Measurements from ENCODE around the gene AKAP1.

- PRO-cap, result no peak
These were observed 1.2 kb downstream of the SCPEP1 start for GRCh38 chr17:56979174-56979551.

DNA sequence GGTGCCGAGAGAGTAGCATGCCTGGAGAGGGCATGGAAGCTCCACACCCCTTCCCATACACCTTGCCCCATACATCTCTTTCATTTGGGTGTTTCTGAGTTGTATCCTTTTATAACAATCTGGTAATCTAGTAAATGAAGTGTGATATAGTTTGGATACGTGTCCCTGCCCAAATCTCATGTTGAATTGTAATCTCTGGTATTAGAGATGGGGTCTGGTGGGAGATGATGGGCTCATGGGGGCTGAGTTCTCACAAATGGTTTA is 45.3 kb downstream of the SCPEP1 start:
- PRO-cap, result no peak

DNA sequence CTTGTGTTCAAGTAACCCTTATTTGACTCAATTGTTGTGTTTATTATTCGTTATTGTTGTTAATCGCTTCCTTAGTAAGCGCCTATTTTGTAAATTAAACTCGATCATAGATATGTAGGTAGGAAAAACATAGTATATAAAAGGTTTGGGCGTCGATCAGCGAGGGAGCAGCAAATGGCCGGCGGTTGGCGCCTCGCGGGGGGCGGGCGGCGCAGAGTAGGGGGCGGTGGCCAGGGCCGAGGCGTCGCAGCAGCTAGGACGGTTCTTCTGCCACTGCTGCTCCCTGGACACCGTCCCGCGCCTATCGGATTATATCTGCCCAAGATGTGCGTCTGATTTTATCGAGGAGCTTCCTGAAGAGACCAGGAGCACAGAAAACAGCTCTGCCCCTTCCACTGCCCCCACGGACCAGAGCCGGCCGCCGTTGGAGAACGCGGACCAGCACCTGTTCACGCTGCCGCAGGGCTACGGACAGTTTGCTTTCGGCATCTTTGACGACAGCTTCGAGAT is 39.7 kb upstream of the AKAP1 start:
- PRO-cap, result no peak

DNA sequence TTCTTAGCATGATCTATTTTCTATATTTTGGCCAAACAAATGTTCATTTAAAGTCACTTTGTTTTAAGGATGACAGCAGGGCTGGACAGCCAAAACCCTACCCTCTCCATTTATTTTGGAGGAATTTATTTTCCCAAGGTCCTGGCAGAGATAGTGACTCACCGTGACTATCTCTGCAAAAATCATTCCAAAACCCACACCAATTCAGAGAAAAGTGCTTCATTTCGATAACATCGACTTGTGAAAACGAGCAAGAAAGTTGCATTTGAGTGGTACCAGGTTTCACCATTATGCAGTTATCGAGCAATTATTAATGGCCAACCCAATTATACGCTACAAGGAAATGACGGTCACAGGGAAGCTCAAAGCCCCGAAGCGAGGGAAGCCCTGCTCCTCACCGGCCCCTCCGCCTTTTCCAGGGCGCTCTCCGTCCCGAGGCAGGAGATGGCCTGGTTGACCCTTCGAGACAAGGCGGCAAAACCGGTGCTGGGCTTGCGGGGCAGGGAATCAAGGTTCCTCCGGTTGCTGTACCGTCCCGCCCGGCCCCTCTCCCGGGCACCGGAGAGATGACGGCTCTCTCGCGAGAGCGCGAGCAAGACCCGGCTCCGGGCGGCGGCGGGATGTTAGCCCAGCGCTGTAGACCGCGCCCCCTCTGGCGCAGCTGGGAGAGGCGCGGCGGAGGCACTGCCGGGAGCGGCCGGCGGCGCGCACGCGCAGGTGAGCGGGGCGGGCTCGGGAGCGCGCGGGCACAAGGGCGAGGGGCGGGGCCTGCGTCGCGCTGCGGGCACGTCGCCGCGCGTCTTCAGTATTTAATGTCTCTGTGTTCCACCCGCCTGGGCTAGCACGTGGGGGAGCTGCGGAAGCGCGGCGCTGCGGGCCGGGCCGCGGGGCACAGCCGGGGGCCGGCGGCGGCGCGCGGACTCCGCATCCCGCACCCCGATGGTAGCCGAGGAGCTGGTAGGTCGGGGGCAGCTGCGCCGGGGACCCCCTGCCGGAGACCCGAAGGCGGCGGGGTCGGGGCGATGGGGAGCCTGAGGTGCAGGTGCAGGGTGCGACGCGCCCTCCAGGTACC is at the start of gene AKAP1:
TSS of gene AKAP1 (plus strand) at position 805 of the 1,072 bp plus-strand sequence.
- PRO-cap, result unidirectional peak, plus-strand start at position 329 of the sequence; bidirectional peak, plus-strand start at position 836 of the sequence, minus-strand start at position 550 of the sequence

GRCh38 chr17:57257208-57257800 is 981 bp downstream of the MSI2 start:
- PRO-cap, result no peak

- PRO-cap, result no peak
These were observed 1.6 kb downstream of the MSI2 start for GRCh38 chr17:57257801-57258410.

DNA sequence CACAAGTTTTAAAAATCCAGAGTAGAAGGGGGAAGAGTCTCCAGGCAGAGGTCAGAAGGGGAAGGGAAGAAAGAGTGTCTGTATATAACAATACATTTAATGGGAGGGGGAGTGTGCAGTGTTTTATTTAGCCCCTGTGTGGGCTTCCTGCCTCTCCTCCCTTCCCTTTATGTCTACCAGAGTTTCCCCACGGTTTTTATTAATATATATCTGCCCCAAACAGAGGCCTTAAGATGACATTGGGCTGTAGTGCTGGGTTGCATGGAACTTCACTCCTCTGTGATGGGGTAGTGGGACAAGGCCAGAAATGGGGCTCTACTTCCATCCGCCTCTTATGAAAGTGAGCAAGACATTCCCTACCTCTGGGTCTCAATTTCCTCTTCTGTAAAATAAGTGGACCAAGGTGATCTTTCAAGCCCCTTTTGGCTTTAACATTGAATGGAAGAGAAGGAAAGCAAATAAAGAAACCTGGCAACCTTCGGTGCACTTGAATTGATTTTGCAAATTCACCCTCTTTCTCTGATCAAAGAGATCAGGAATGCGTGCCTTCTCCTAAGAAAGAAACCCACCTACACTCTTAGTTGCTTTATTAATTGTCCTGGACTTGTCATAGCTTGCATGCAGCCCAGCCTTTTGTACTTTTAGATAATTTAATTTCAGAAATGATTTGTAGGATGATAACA is 2.8 kb downstream of the MSI2 start:
- PRO-cap, result no peak

DNA sequence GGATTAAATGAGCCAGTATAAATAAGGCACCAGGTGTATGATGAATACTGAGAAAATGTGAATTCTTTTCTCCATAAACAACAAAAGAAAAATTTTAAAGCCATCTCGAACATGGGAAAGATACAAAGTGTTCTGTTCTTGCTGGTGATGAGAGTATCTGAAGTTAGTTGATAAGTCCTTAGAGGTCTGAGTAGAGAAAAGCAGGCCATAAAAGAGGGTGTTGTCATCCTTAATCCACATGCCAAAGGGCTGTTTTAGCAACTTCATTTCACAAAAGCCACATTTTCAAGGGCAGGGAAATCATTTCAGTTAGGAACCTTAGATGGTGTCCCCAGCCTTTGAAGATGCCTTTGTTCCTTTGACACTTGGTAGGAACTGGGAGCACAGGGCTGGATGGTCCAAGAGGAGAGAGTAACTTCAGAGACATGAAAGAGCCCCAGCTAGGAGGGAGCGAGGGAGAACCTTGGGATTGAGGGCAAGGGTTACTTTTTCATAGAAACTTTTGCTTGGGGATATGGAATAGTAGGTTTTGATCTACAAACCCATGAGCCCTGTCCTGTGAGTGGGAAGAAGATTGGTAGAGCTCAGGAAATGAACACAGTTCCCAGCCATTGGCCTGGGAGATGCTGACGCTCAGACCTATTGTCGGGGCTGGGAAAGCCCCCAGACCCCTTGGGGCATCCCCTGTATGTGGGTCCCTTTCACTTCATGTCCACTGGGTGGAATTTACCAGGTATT is 18.8 kb downstream of the MSI2 start:
- PRO-cap, result no peak

GRCh38 chr17:57280826-57281261 is 24.5 kb downstream of the MSI2 start:
- PRO-cap, result no peak

- PRO-cap, result no peak
These were observed 99.0 kb downstream of the MSI2 start for GRCh38 chr17:57355093-57355976.

DNA sequence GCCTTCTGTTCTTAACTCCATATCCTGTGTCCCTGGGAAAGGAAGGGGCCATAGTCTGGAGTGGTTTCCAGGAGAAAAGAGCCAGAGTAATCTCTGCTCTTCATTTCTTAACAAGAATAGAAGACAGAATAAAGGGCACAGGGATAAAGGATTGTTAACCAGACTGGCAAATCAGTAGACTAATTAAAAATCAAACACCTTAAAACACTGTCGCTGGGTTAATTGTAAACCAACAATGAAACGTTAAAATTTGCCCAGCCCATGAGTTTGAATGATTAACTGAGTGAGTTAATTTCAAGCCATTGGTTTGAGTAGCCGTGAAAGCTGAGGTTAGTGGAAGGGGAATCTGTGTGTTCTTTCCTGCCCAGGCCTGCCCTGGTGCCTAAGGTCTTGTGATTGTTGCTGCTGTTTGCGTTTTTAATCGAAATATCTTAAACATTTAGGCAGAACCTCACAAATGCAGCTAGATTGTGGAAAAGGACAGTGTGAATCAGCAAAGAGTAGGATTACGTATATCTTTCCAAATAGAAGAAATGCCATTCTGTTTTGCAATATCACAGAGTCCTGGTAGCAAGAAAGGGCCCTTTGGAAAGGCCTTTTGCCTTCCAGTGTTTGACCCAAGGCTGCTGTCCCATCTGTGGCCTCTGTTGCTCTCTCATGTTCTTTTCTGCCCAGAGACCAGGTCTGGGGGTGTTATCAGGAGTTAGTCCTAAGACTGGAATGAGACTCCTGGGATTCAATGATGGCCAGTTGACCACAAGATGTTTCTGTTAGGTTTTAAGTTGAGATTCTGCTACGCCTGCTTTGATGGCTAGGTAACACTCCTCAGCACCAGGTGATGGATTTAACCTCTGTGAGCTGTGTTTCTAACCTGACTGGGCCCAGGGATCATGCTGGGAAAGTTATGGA is 113.8 kb downstream of the MSI2 start:
- PRO-cap, result no peak

DNA sequence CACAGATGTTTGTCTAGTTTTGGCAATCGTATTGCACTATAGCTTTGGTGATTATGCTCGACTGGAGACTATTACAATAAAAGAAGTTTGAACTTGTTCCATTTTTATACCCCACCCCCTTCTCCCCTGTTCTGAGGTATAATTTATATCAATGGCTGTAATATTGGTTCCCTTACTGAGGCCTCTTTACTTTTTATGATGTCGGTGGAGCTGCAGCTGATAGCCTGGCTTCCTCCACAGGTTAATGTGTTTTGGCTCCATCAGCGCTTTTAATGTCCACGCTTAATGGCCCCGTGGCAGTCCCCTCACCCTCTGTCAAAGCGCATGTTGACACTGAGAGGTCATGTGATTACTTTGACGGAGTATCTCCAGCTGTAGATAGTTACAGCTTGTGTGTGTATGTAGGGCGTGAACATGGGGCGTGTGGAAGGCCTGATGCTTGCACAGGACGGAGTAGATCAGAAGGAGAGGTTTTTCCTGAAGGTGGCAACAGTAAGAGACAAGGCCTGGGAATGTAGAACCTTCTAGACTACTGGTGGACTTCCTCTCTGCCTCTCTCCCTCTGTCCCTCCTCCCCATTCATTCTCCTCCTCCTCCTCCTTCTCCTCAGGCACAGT is 164.7 kb downstream of the MSI2 start:
- PRO-cap, result no peak

DNA sequence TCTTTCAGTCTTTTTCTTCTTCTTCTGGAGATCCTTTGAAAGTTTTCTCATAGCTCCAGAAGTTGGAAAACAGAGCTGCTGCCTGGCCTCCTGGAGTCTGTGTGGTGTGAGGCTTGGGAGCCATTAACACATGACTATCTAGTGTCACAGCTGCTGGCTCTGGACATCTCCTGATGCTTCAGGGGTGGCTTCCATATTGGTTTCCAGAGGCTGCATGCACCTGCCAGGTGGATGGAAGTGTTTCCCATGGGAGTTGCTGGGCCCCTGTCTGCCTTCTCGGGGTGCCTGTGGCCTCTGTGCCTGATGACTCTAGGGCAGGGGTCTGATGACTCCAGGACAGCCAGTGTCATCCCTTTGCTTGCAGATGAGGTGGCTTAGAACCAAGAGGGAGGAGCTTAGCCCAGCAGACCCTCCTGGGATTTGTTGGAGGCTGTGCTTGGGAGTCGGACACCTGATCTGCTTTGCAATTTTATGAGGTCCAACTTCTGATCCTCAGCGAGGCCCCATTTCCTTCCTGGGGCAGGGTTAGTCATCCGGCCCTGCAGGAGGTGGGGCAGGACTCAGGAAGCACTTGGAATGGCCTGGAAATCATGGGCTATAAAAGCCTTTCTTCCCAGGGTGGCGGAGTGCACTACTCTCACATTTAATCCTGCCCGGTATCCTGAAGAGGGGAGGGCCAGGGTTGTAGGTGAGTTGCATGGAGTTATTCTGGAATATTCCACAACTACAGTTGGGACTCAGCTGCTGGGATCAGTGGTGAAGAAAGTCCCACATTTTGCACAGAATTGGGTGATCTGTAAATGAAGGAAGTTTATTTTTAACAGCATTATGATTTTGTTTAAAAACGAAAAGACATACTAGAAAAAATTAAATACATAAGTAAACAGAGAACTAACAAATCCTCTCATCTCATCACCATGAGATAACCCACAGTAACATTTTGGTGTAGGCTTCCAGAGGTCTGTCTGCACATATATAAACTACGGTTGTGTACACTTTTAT is 168.5 kb downstream of the MSI2 start:
- PRO-cap, result no peak

GRCh38 chr17:57544262-57544940 is 200.7 kb downstream of the CCDC182 start:
- PRO-cap, result unidirectional peak, plus-strand start at chr17:57544522

DNA sequence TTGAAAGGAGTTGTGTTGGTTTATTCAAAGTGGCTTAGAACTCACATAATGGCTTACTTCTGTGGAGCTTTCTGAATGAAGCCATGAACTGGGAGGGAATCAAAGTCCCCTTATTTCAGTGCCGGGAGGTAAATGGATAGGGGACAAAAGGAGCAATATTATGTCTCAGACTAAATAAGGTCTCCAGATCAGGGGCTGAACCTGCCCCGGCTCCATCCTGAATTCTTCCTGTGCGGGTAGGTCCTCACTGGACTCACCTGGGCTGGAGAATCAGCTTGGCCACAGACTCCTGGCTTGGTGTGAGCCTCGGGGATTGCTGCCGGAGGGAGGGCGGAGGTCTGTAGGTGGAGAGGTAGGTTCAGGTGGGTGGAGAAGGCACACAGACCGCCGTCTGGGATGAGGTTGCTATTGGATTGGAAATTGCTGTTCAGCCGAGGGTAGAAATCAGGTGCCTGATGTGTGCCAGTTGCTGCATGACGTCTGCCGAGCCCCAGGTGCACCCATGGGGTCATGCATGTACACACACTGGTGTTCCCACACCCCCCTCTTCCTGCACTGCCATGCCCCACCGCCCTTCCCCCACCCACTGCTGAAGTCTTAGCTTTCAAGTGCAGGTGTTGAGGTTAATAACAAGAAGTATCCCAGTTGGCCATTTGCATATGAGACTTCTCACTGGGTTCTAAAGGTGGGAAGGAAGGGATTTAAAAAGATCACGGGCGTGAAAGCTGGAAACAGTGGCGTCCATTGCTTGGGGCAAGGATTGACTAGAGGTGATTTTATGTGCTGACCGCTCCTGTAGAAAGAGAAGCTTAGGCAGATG is 193.8 kb downstream of the CCDC182 start:
- PRO-cap, result bidirectional peak, plus-strand start at position 672 of the sequence, minus-strand start at position 415 of the sequence

- PRO-cap, result no peak
These were observed 191.6 kb downstream of the CCDC182 start for GRCh38 chr17:57553414-57553887.

- PRO-cap, result no peak
These were observed 145.0 kb downstream of the CCDC182 start for GRCh38 chr17:57600112-57600435.

- PRO-cap, result no peak
These were observed 39.1 kb downstream of the MRPS23 start for GRCh38 chr17:57810332-57811542.

GRCh38 chr17:57898590-57899421 is 49.0 kb upstream of the MRPS23 start:
- PRO-cap, result no peak

DNA sequence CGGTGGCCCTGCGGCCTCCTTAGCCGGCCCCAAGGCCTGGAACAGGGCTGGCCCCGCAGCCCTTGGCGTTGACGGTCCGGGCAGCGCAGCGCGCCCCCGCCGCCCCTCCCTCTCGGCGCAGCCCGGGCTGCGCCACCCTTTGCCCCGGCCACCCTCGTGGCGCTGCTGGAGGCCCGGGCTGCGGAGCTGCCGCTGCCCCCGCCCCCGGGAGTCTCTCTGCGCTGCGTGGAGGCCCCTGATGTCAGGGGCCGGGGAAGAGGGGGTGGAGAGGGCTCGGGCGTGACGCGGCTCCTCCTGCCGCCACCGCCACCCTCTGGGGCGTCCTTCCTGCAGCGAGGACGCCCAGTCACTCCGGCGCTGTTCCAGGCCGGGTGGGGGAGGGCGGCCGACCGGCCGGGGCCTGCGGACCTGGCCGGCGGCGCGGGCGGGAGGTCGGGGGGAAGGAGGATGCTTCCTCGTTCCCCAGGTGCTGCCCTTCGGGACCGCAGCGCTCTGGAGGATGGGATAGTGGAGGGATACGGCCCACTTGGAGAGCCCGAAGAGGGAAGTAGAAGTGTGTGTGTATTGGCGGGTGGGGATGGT is 636 bp downstream of the DYNLL2 start:
- PRO-cap, result no peak